A172 (cell line): ENCODE measurements around the genes TEX48, CDK5RAP2 and PSMD5.

DNA sequence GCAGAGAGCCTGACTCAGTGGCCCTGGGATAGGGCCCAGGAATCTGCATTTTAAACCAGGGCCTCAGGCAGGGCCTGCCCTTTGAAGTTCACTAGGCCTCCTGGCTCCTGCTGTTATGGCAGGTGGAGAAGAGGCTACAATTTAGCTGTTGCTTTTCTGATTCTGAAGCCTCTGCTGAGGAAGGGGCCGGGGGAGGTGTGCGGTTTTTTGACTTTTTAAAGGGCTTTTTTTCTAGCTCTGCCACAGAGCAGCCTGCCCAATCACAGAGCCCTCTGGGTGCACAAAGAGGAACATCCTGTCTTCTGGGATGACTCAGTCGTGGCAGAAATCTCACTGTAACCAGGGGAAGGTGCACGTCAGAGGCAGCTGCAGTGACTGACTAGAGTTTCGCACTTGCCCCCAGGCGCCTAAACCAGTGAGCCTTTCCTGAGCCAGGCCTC lies 2.5 kb downstream of the AKNA start:
- RAMPAGE, long total RNA, result no peak

DNA sequence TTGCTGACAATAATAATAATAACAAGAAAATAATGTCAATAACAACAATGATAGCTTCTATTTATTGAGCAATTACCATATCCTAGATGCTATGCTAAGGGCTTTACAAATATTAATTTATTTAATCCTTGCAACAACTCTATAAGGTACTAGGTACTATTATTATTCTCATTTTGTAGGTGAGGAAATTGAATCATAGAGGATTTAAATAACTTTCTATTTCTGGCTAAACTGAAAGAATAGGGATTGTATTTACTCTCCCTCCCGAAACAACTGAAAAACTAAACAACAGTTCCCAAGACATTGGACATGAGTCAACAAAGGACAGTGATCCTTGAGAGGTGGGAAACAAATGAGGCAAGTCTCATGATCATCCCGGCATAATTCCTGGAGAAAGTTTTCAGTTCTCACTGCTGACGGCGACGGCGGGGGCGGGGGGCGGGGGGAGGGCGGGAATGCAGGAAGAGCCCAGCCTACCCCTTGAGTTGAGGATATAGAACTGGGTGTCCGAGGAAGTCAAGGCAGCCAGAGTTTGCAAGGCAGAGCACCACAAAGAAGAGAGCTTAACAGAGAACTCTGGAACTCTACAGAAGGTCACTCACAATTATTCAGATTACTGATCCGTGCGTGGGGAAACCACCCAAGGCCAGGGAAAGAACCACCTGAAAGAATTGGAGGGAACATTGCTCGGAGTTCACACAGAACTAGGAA lies 27.3 kb upstream of the WHRN start:
- RAMPAGE, long total RNA, result no peak

DNA sequence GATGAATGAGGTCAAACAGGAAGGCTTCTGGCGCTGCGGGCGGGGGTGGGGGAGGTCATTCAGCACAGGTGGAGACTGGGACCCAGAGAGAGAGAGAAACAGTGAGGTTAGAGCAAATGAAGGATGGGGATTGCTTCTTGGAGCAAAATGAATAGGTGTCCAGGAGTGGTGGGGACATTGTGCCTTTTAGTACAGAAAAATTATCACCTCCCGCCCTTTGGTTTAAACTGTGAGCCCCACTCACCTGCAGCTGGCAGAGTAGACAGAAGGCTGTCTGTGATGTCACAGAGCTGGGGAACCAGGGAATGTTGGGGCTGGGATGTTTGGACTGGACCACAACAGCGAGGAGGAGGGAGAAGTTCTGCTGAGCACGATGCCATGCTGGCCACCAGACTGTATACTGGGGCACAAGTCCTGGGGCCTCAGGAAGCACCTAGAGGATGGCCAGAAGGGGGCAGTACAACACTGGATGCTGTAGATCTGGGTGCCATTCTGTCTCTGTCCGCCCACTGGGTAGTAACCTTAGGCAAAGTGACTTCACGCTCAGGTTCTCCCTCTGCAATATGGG lies at the start of gene TEX48:
Gene TEX48 (minus strand): TSS at position 402 of the 568 bp plus-strand sequence.
- RAMPAGE, long total RNA, result no peak

GRCh38 chr9:115394120-115394788 lies 276.3 kb upstream of the TNC start:
- RAMPAGE, long total RNA, result no peak

DNA sequence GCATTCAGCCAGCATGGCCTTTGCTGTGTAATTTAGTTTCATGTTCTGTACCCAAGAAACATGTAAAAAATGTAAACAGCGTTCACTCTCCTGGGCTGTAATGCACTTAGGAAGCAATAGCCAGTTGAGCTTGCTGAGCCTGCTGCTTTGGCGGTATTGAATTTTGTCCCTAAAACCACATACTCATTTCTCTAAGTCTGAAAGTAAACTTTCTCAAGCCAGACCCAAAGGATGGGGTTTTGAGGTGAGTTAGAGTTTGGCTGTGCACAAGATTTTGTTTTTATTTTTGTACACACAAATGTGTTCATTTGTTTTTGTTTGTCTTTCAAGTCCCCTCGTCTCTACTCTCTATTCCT lies 158.7 kb downstream of the PAPPA start:
- RAMPAGE, long total RNA, result no peak

DNA sequence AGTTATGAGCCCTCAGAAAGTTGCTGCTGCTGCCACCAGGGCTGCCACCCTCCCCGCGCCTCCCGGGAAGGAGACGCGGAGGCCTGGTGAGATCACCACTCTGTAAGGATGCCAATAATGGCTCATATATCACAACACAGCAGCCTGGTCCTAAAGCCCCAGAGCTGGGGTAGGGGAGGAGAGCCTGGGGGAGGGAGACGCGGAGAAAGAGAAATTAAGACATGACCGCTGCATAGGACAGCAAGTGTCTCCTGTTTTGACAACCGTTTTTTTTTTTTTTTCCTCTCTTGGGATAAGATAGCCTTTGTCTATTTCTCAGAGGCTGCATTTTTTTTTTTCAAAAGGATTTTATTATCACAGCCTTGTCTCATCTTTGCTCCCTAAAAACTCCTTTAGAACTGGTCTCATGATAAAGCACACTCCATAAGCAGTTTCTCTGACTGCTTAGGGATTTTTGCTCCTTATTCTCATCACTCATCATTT lies 211.7 kb downstream of the PAPPA start:
- RAMPAGE, long total RNA, result no peak

DNA sequence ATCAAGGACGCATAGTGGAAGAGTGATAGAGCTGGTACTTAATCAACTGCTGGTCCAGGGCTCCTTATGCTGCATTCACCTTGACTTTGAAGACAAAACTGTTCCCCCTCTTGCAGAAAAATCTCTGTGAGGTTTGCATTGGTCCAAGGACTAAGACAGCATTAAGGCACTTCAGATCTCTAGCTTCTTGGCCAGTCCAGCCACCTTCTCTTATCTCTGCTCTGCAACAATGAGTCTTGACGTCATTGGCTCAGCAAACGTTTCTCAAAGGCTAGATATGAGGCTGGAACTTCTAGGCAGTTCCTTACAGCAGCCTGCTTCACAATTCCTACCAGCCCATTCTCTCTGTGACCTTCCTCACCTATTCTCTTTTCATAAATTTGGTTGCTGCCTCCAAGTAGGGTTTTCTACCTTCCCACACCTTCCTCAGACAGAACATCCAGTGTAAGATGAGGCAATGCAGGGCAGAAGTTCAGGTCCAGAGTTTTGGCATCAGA lies 220.9 kb upstream of the TRIM32 start:
- RAMPAGE, long total RNA, result no peak

GRCh38 chr9:117783657-117784425 lies 79.6 kb downstream of the TLR4 start:
- RAMPAGE, long total RNA, result no peak

- RAMPAGE, long total RNA, result no peak
Measured at GRCh38 chr9:118422539-118422999, 718.4 kb downstream of the TLR4 start.

- RAMPAGE, long total RNA, result no peak
Measured at GRCh38 chr9:120471525-120472181, 108.3 kb downstream of the CDK5RAP2 start.

- RAMPAGE, long total RNA, result no peak
Measured at GRCh38 chr9:120480511-120481203, 99.3 kb downstream of the CDK5RAP2 start.

- RAMPAGE, long total RNA, result no peak
Measured at GRCh38 chr9:120527663-120528015, 52.3 kb downstream of the CDK5RAP2 start.

GRCh38 chr9:120579266-120580554 lies at the start of gene CDK5RAP2:
Gene CDK5RAP2, minus strand, starts transcription at chr9:120580167.
- RAMPAGE, long total RNA, result start-site peak on the minus strand at chr9:120580146-120580178, 99 and 123 reads in 2 replicates

- RAMPAGE, long total RNA, result start-site peak on the minus strand at chr9:120842919-120842931, 98 and 93 reads in 2 replicates
Measured at GRCh38 chr9:120842616-120843575, at the start of gene PSMD5. Gene PSMD5, minus strand, starts transcription at chr9:120842922.

DNA sequence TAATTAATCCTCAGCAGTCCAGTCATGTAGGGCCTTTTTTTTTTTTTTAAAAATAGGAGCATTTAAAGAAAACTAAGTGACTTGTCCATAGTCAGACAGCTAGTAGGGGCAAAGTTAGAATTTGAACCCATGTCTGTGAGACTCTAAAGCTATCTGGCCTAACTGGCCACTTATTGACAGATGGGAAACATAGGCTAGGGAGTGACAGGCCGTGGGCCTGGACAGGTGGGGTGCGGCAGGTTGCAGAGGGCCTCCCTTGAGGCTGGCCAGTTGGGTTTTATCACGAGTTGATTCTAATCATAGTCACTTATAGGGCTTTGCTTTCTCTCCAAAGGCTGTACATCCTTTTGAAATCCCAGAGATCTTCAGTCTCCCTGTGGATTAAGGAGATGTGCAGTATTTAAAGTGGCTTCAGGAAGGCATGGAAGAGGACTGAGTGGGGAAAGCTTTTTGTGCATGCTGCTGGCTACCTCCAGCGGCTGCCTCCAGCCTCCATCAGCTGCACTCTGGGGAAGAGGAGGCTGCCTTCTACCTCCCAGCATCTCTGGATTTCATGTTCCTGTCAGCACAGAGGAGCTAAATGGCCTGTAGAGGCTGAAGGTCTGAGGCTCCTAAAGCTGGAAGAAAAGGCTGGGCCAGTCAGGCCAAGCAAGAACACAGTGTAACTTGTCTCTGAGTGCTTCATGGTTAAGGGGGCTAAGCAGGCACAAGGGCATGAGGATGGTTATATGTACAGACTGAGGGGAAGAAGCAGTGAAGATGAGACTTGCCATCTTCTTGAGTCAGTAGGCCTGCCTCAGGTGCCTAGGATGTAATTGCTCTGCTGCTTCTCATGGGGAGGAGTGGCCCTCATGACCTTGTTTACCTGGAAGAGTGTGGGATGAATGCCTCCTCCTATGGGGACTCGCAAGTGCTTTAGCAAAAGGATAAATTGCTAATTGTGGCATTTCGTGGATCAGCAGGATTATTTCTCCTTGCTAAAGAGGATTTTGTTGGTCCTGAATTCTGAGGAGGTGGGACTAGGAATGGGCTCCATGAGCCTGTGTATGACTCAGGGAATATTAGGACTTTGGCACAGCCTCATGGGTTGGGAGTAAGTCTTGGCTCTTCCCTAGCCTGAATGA lies 8.5 kb upstream of the PSMD5 start:
- RAMPAGE, long total RNA, result no peak

GRCh38 chr9:120894320-120895206 lies 17.6 kb upstream of the PHF19 start:
- RAMPAGE, long total RNA, result no peak

DNA sequence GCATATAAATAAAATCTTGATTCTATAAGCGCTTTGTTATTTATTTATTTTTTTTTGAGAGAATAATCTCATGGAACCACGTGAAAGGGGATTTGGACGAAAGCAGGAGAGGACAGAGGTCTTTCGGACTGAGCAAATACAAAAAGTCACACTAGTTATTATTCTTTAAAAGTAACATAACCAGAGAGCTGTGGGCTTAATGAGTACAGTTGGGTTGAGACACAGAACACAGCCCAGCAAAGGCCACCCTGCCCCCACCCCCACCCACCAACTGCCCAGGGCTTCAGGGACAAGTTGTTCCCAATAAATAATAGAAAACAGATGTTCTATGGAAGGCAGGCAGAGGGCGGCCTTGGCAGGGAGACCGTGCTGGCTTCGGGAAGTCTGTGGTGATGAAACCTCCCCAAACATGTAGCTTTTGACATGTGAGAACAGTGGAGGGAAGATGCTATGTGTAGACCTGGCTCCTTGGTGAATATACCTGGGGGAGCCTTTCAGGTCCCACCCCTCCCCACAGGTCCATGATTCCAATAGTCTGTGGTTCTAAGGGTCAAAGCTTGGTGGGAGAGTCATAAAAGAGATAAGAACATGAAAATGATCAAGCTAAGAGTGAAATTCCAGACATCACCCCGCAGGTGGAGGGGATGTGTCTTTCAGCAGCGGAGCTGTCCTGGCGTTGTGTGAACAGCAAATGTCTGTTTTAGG lies 10.0 kb downstream of the TRAF1 start:
- RAMPAGE, long total RNA, result no peak

DNA sequence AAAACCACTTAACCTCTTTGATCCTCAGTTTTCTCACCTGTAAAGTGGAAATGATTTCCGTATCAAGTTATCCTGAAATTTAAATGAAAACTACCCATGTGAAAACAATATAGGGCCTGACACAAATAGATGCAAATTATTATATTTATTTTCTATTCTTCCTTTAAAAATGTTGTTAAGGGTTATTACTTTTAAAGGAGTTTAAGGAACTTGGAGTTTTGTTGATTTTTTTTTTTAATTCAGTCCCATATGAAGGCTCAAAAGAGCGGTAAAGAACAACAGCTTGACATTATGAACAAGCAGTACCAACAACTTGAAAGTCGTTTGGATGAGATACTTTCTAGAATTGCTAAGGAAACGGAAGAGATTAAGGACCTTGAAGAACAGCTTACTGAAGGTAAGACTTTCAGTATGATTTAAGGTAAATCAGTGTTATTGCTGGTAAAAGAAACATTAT lies 49.0 kb downstream of the CNTRL start:
- RAMPAGE, long total RNA, result no peak

- RAMPAGE, long total RNA, result no peak
Measured at GRCh38 chr9:121200823-121201514, 700 bp downstream of the RAB14 start.

DNA sequence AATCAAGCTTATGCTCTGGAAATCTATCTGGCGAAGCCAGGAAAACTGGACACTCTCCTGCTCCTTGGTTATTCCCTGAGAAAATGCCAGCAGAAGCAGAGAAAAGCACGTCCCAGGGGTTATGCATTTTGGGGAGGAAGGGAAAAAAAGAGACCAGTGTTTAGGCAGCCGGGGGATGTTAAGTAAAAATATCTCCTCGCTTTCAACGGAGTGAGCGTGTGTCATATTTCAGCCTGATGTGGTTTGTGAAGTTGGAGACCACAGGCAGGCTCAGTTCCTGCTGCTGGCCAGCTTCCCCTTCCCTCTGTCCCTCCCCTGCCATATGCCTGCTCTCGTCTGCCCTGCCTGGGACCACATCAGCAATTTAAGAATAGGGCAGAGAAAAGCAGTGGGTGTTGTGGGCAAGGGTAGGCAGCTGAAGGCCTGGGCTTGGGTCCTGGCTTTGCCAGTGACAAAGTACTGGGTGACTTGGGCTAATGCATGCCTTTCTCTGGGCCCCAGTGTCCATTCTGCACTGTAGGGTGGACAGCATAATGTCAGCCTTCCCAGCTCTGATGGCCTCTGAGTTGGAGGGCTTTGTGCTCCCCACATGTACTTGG lies 4.0 kb downstream of the GSN start:
- RAMPAGE, long total RNA, result no peak